ENCODE measurements around a stretch of chr1.

GRCh38 chr1:15324784-15325278, 77.8 kb downstream of the FHAD1 start:
- RRBS: 56% methylated on average over 4 of the region's 12 CpGs

DNA sequence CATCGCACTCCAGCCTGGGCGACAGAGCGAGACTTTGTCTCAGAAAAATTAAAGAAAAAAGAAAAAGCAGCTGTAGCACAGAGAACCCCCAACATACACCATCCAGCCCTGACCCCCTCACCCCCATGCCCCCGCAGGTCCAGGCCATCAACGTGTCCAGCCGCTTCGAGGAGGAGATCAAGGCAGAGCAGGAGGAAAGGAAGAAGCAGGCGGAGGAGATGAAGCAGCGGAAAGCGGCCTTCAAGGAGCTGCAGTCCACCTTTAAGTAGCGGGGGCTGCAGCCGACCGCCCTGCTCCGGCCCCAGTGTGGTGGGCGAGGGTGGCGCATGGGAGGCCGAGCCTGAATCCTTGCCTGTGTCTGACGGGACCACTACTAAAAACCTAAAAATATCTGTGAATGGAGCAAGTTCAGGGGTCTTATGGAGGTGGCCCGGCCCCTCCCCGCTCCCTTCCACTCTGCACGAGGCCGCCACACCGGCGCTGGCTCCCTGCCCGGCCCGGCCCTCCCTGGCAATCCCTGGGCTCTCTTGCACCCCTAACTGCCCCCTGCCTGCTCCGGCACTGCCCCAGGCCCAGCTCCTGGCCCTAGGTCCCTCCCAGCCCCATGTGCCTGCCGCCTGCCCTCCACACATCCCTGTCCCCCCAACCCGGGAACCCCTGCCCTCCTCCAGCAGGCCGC, 9.6 kb upstream of the CTRC start:
- RRBS: 91% methylated on average over 9 of the region's 30 CpGs

GRCh38 chr1:15429135-15430147, 8.8 kb upstream of the CTRC start:
- RRBS: 92% methylated on average over 2 of the region's 38 CpGs

GRCh38 chr1:15438590-15438861, 283 bp downstream of the CTRC start:
- RRBS: no CpG with 5 or more reads among the region's 4 CpGs

DNA sequence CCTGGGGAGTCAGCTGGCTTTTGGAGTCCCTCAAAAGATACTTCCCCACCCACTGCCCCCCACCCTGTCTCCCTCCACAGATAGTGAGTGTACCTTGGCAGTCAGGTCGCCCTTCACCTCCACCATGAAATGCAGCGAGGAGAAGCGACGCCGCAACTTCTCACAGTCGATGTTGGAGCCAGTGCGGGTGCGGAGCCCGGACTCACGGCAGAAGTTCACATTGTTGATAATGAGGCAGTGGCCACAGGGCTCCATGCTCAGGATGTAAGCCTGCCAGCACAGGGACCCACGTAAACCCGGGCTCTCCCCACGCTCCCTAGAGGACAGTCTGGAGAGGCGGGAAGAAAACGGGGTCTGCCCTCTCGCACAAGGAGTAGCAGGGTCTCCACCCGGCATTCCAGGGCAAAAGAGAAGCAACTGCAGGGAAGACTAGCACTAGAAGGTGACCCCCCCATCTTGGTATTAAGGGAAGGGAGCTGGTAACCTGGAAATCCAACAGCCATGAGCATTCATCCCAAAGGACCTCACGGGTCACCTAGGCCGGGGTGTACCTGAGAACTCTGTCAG, 17.1 kb downstream of the CASP9 start:
- RRBS: 86% methylated on average over 7 of the region's 19 CpGs

- RRBS: no CpG with 5 or more reads among the region's 20 CpGs
These were observed 359 bp downstream of the CASP9 start for GRCh38 chr1:15523581-15524130.

- RRBS: 85% methylated on average over 5 of the region's 16 CpGs
These were observed 6.0 kb downstream of the AGMAT start for GRCh38 chr1:15578812-15579380.

GRCh38 chr1:15617927-15618677, 844 bp downstream of the DDI2 start:
- RRBS: under 1% methylated on average over 2 of the region's 18 CpGs

- RRBS: no CpG with 5 or more reads among the region's 24 CpGs
These were observed 19.3 kb downstream of the PLEKHM2 start for GRCh38 chr1:15703062-15704109.

DNA sequence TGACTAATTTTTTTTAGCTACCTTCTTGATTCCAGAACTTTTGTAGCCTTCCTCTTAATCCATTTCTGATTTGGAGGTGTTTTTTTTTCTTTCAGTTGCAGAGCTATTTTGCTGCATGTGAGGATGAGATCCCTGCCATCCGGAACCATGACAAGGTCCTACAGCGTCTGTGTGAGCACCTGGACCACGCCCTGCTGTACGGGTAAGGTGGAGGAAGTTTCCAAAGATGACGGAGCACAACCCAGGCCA, 20.0 kb upstream of the SLC25A34 start:
- RRBS: no CpG with 5 or more reads among the region's 5 CpGs

GRCh38 chr1:15728871-15729597, 7.0 kb upstream of the SLC25A34 start:
- RRBS: no CpG with 5 or more reads among the region's 21 CpGs

DNA sequence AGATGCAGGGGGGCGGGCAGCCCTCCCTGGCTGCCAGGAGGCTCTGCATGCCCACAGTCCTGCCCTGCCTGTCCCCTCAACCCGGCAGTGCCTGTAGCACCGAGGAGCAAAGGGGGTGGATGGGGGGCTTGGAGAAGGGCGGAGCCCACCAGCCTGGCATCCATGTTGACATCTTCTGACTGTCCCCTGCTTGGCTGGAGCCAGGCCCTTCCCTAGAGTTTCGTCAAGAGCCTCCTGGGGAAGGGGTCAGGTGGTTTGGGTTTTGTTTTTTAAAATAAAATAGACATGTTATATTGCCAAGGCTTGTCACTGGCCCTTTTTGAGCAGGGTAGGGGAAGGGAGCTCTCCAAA, 1.6 kb upstream of the SLC25A34 start:
- RRBS: no CpG with 5 or more reads among the region's 5 CpGs

GRCh38 chr1:15749220-15750096, 7.2 kb downstream of the TMEM82 start:
- RRBS: 15% methylated on average over 2 of the region's 19 CpGs

DNA sequence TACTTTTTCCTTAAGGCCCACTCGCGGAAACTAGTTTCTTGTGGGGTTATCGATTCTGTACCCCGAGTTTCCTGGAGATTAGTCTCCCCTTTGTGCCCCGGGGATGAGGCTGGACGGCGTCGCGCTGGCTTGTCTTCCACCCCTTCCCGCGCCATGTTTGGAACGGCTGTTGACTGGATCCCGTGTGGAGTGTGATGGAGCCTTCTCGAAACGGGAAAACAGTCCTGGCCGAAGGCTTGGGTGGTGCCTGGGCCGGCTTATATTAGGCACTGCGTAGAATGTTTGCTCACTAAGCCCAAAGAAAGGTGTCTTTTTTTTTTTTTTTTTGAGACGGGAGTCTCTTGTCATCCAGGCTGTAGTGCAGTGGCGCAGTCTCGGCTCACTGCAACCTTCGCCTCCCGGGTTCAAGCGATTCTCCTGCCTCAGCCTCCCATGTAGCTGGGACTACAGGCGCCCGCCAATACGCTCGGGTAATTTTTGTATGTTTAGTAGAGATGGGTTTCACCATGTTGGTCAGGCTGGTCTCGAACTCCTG, 11.3 kb upstream of the SPEN start:
- RRBS: no CpG with 5 or more reads among the region's 29 CpGs

GRCh38 chr1:15928440-15929579, 47.1 kb downstream of the ZBTB17 start:
- RRBS: 95% methylated on average over 3 of the region's 22 CpGs

DNA sequence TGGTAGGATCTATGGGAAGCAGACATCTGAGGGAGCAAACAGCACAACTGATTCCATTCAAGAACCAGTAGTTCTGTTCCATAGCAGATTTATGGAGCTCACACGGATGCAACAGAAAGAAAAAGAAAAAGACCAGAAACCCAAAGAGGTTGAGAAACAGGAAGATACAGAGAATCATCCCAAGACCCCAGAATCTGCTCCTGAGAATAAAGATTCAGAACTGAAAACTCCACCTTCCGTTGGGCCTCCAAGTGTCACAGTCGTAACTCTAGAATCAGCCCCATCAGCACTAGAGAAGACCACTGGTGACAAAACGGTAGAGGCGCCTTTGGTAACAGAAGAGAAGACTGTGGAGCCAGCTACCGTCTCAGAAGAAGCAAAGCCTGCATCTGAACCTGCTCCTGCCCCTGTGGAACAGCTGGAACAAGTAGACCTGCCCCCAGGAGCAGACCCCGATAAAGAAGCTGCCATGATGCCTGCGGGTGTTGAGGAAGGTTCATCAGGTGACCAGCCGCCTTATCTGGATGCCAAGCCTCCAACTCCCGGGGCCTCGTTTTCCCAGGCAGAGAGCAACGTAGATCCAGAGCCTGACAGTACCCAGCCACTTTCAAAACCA, 44.9 kb downstream of the ZBTB17 start:
- RRBS: no CpG with 5 or more reads among the region's 12 CpGs

GRCh38 chr1:15933041-15933995, 42.6 kb downstream of the ZBTB17 start:
- RRBS: 100% methylated on average over 1 of the region's 16 CpGs

DNA sequence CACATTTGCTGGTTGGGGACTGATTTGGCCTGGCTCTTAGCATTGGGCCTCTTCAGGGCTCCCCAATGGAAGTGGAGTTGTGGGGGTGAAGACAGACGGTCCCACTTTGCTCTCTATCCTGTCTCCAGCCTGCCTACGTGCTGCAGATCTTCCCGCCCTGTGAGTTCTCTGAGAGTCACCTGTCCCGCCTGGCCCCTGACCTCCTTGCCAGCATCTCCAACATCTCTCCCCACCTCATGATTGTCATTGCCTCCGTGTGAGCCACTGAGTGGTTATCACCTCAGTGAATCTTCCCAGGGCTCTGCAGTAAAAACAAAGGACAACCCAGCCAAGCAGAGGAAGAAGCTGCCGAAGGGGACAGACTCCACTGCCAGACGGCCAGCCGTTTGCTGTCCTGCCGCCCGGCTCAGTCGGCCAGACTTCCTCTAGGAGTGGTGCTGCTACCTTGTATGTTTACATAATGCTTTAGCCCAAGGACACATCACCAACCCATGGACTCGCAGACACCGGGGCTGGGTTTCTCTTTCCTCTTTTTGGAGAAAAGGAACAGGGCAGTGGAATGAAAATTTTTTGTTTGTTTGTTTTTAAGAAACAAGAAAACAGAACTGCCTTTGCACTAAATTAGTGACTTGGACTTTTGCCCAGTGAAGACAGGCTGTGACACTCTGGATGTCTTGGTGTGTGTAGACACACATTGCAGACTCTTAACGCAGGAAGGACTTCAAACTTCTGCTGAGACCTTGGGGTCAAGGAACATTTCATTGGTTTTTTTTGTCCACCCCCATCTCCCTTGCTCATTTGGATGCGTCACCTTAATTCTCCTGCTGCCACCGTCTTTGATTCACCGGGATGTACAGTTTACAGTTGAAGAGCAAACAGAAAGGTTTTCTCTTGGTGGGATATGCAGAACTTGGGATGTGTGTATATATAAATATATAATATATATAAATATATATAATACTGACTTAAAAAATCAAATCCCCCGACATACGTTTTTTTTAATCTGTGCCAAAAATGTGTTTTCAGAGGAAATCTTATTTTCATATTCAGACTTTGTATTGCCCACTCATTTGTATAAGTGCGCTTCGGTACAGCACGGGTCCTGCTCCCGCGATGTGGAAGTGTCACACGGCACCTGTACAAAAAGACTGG, 36.4 kb downstream of the ZBTB17 start:
- RRBS: 2% methylated on average over 4 of the region's 25 CpGs

GRCh38 chr1:15945428-15945956, 30.4 kb downstream of the ZBTB17 start:
- RRBS: 95% methylated on average over 4 of the region's 23 CpGs

GRCh38 chr1:15946898-15947347, 29.0 kb downstream of the ZBTB17 start:
- RRBS: no CpG with 5 or more reads among the region's 11 CpGs